Helper T cell (primary cell): ENCODE results near the genes PPM1J, PHTF1 and TRIM33.

DNA sequence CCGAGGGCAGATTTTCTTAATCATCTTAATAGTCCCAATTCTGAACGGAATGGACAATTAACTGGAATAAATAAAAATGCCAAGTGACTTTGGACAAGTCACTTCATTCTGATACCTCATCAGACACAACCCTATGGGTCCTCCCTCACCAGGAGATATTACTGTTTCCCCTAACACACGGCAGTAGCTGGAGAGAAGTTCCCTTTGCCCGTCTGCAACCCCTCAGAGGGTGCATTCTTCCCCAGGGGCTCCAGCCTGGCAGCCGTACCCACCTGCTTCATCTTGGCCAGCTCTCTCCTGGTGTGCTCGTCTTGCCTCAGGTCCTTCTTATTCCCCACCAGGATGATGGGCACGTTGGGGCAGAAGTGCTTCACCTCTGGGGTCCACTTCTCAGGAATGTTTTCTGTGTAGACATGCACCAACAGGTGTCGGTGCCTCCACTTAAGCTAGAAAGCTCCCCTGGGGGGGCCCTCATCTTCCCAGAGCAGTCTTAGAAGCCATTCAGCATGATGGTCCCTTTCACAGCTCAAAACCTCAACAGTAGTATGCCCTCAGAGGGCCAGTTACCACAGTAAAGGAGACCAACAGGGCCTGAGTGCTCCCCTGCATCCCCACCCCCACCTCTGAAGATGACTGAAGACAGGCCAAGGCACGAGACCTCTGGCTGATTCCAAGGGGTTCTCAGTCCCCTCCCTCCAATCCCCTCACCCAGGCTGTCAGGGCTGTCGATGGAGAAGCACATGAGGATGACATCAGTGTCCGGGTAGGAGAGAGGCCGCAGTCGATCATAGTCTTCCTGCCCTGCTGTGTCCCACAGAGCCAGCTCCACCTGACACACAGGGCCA, 4.4 kb downstream of the RHOC start:
- PRO-cap, 2 experiments, result no peak in any of the 2 experiments

DNA sequence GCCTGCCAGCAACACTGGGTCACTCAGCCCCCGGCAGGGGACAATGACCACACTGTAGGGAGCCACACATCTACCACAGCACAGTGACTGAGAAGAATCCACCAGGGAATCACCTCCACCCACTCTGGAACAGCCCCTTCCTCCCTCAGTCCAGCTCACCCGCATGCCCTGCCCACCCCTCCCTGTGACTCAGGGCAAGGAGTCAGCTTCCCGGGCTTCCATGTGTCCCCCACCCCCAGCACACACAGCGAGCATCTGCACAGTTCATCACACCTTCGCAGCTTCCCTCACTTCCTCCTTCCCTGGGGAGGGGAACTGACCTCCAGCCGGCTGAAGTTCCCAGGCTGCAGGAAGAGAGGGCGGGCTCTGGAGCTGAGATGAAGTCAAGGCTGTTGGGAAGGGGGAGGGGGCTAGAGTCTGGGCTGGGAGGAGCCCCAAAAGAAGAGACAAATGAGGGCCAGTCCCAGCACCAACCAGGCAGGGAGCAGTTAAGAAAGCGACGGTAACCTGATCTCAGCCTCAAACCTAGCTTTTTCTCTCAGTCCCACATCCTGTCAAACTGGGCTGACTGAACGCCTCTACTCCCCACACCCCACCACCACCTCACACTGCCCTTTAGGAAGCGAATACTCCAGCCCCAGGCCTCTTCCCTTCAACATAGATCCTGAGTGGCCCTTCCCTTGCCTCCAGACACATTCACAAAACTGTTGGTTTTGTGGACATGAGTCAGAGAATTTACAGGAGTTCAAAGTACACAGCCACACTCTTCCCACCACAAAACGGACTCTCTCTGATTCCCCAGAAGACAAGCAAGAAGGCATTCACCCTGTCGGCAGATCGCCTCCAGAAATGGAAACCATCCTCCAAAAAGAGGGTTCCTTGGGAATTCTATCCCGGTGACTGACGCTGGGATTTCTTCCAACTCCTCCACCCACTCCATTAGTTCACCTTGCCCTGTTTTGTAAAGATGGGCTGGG, 1.9 kb downstream of the RHOC start:
- PRO-cap, 2 experiments, result peak in 2 of 2 experiments; most common plus-strand start position 522 of the sequence (in 2); most common minus-strand start position 361 of the sequence (in 1)

- PRO-cap, 2 experiments, result peak in 2 of 2 experiments; most common plus-strand start chr1:112715614 (in 2); most common minus-strand start chr1:112715296 (in 1)
These were observed at the start of gene PPM1J for GRCh38 chr1:112714906-112716007. Gene PPM1J (minus strand): TSS chr1:112715332.

- PRO-cap, 2 experiments, result no peak in any of the 2 experiments
These were observed 100.3 kb downstream of the TAFA3 start for GRCh38 chr1:112818772-112819644.

DNA sequence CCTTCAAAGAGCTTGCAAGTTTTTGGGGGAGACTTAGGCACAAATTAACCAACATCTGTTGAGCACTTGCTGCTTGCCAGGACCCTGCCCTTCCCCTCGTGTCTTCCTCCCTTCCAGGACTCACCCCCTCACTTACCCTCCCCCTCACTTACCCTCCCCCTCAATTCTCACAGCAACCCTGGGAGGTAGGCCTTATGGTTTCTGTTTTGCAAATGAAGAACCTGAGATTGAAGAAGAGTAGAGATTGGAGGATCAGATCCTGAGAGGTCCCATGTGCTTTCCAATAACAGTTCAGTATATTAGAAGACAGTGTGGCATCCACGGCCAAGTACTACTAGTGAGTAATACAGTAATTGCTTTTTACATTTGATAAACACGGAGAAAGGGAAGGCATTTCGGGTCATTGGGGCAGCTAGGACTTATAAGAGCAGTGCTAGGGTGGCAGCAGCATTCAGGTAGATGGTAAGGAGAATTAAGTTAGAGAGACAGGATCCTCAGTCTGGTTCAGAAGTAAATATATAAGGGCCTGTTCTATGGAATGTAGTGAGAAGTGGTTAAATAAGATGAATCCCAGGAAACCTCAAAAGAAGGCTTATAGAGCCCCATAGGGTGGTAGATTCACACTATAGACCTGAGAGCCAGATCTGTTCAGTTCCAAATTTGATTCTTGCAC, 1.5 kb upstream of the SLC16A1 start:
- PRO-cap, 2 experiments, result peak in 2 of 2 experiments; most common plus-strand start position 294 of the sequence (in 1); most common minus-strand start position 122 of the sequence (in 1)

GRCh38 chr1:113027013-113027988, 45.7 kb upstream of the LRIG2 start:
- PRO-cap, 2 experiments, result no peak in any of the 2 experiments

DNA sequence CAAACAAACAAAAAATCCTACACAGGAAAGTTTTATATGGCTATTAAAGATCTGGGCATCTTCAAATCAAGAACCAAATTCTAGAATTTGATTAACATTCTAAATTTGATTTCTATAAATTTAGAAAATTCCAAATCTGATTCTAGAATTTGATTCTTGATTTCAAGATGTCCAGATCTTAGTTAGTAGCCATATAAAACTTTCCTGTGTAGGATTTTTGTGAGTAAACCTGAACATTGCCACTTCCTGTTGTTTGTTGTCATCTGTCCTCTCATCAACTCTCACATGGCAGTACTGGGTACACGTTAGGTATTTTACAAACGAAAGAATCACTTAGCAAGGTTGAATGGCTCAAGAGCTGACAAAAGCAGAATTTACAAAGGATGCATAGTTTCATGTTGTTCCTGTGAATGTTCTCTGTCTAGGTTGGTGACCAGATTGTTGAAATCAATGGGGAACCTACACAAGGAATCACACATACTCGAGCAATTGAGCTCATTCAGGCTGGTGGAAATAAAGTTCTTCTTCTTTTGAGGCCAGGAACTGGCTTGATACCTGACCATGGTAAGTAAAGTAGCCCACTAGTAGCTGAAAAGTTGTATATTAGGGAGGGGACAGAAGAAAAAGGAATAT, 78.4 kb downstream of the PHTF1 start:
- PRO-cap, 2 experiments, result no peak in any of the 2 experiments

DNA sequence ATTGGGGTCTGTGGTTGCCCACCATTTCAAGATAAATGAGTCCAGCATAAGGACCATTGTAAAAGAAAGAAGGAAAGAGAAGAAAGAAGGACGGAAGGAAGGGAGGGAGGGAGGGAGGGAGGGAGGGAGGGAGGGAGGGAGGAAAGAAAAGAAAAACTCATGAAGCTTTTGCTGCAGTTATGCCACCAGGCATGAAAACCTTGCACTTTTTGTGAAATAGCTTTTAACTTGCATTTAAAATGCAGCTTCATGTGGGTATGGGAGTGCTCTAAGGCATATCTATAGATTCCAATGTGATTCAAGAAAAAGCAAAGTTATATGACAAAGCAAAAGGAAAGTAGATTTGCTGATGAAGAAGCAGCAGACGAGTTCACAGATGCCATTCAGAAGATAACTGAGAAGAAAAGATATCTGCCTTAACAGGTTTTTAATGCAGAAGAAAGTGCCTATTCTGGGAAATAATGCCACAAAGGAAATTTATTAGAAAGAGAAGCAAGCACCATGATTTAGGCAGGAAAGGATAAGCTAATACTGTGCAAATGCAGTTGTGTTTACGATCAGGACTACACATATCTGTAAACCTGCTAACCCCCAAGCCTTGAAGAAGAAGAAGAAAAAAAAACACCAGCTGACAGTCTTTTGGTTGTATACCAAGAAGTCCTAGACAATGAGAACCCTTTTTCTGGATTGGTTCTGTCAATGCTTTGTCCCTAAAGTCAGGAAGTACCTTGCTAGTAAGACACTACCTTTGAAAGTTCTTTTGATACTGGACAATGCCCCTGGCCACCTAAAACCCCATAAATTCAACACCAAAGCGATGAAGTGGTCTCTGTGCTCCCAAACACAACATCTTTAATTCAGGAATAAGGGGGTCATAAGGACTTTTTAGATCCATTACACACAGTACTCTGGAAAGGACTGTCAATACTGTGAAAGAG, 68.0 kb downstream of the PHTF1 start:
- PRO-cap, 2 experiments, result no peak in any of the 2 experiments

GRCh38 chr1:113759350-113760484, at the start of gene PHTF1:
Gene PHTF1 (minus strand): TSS chr1:113759486.
- PRO-cap, 2 experiments, result peak in 2 of 2 experiments; most common plus-strand start chr1:113759598 (in 1); most common minus-strand start chr1:113759473 (in 2)

DNA sequence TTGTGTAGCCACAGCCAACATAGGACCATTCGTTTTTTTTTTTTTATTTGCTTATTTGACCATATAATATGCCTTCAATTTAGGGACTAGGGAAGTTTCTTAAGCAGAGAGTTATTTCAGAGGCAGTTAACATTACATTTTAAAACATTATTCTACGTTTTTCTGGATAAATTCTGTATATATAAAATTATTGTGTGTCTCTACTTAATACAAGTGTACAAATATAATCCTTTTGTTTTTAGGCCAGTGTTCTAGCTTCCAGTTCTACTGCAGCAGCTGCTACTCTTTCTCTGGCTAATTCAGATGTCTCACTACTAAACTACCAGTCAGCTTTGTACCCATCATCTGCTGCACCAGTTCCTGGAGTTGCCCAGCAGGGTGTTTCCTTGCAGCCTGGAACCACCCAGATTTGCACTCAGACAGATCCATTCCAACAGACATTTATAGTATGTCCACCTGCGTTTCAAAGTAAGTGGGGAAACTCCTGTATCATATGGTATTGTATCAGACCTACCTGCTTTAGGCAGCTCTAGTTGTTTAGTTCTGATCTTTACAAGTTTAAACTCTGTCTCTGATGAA, 21.4 kb upstream of the OLFML3 start:
- PRO-cap, 2 experiments, result no peak in any of the 2 experiments

- PRO-cap, 2 experiments, result no peak in any of the 2 experiments
These were observed 9.2 kb upstream of the OLFML3 start for GRCh38 chr1:113969766-113970689.

DNA sequence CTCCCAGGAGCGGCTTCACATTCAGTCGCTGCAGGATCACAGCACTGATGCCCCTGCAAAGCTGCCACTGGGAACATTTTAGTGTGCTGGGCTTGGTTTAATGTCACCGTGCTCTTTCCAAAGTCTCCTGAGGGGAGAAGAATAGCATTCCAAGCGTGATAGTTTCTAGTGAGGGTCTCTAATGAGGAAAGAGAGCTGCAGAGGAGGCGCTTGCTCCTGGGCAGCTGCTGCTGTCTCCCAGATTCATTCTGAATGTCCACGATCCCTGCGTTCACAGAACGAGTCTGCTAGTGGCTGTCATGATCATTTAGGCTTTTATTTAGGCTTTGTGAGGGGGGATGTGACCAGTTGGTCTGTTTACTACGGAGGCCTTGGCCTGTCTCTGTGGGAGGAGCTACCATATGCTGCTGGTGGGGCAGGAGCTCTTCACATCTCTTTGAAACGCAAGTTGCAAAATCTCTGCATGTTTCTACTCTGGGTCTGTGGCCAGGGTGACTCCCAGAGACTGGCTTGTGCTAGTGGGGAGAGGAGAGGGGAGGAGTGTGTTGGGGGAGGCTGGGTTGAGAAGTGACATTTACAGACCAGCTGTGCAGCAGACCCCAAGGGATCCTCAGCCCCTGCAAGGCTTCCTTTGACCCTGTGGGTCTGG, 23.4 kb downstream of the OLFML3 start:
- PRO-cap, 2 experiments, result no peak in any of the 2 experiments

GRCh38 chr1:114251177-114251564, 97.5 kb upstream of the SYT6 start:
- PRO-cap, 2 experiments, result no peak in any of the 2 experiments

- PRO-cap, 2 experiments, result no peak in any of the 2 experiments
These were observed 168.6 kb downstream of the TRIM33 start for GRCh38 chr1:114342418-114342799.

DNA sequence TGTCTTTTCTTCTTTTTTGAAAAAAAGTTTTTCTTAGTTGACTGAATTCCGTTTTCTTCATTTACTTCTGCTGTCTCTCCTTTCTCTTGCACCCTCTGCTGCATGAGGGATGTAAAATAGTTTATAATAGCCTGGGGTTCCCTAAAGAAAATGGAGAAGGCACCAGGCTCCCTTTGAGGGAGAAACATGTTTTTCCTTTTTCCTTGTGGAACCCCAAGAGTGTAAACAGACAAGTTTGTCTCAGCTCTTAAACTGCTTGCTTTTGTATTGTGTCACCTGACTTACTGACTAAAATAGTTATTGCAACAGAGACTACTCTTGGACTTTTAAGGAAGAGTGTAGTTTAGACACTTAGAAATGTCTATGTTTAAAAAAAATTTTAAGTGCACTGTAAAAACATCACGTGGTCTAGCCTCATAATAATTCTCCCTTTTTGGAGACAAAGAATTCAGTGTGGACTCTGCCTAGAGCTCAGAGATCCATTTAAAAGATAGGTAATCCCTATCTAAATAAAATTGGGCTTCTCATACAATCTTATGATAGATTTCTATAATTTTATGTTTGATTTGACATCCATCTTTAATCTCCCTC, 141.1 kb downstream of the TRIM33 start:
- PRO-cap, 2 experiments, result no peak in any of the 2 experiments

GRCh38 chr1:114414259-114414952, 96.6 kb downstream of the TRIM33 start:
- PRO-cap, 2 experiments, result no peak in any of the 2 experiments

DNA sequence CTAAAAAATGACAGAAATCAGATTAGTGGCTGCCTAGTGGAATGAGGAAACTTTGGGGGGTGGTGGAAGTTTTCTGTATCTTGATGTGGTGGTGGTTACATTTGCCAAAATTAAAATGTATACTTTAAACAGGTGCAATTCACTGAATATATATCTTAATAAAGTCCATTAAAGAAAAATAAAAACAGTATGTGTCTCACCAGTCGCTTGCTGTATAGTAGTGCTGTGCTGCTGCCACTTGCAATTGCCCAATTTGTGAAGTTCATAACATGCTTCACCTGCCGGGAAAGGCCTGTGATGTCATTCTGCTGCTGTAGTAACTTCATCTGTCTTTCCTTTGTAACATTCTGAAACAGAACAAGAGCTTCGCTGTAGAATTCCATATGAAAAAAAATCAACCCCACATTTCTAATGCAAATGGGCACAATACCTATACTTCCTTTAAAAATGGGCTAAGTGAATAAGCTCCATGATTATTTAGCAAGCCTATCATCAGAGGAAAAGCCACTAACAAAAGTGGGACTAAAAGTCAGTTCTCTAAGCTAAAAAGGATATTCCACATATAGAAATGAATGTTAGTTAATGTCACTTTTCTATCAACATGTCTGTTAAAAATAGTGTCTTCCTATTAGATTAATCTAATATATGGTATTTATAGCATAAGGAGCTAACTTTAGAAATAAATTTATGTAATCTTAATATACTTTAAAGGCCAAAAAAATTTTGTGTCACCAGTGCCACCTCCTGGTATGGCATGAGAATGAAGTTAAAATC, 83.3 kb downstream of the TRIM33 start:
- PRO-cap, 2 experiments, result no peak in any of the 2 experiments

DNA sequence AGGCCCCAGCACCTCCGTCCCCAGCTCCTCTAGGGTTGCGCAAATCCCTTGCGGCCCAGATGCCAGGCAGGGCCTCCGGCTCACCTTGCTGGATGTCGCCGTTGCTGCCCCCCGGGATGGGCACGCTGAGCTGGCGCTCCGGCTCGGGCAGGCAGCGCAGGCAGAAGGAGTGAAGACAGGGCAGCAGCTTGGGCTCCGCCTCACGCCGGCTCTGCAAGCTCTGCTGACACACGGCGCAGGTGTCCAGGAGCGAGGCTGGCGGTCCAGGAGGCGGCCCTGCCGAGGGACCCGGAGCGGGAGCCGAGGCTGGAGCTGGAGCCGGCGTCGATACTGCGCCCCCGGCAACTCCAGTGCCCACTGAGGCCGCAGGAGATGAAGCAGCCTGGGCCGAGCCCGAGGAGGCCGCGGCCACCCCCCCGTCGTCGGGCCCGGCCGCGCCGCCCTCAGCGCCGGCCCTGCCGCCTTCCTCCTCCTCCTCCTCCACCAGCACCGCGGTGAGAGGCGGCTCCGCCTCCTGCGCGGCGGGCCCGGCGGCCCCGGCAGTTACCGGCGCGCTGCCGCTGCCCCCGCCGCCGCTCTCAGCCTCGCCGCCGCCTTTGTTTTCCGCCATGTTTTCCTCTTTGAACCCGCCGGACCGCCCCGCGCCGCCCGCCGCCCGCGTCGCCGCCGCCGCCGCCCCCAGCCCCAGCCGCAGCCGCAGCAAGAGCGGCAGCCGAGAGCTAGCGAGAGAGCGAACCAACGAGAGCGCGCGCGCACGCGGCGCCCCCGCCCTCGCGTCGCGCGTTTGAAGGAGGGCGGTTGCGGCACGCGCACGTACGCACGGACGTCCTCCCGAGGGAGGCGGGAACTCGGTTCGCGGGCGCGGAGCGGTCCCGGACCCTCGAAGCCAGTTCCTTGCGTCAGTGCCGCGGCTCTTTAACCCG, at the start of gene TRIM33:
Gene TRIM33 (minus strand): TSS at position 737 of the 923 bp plus-strand sequence.
- PRO-cap, 2 experiments, result peak in 2 of 2 experiments; most common plus-strand start position 163 of the sequence (in 1); most common minus-strand start position 622 of the sequence (in 2)

DNA sequence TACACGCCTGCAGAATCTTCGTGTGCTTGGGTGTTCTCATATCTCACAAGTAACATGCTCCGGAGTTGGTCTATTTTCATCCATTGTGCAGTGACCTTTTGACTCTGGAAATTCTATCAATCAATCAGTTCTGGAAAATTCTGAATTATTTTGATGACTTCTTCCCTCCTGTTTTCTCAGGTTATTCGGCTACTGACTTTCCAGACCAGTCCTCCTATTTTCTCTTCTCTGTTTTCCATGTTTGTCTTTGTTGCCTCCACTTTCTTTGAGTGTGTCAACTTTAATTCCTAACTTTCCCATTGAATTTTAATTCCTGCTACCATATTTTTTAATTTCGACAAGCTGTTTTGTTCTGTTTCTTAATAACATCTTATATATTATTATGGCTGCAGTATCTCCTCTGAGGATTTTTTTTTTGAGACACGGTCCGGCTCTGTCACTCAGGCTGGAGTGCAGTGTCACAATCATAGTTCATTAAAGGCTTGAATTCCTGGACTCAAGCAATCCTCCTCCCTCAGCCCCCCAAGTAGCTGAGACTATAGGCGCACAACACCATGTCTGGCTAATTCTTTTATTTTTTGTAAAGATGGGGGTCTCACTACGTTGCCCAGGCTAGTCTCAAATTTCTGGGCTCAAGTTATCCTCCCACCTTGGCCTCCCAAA, 16.1 kb downstream of the BCAS2 start:
- PRO-cap, 2 experiments, result no peak in any of the 2 experiments

- PRO-cap, 2 experiments, result no peak in any of the 2 experiments
These were observed 724 bp downstream of the DENND2C start for GRCh38 chr1:114669092-114669558.